Tongue (tissue), 2 donors: ENCODE measurements around a stretch of chr5.

DNA sequence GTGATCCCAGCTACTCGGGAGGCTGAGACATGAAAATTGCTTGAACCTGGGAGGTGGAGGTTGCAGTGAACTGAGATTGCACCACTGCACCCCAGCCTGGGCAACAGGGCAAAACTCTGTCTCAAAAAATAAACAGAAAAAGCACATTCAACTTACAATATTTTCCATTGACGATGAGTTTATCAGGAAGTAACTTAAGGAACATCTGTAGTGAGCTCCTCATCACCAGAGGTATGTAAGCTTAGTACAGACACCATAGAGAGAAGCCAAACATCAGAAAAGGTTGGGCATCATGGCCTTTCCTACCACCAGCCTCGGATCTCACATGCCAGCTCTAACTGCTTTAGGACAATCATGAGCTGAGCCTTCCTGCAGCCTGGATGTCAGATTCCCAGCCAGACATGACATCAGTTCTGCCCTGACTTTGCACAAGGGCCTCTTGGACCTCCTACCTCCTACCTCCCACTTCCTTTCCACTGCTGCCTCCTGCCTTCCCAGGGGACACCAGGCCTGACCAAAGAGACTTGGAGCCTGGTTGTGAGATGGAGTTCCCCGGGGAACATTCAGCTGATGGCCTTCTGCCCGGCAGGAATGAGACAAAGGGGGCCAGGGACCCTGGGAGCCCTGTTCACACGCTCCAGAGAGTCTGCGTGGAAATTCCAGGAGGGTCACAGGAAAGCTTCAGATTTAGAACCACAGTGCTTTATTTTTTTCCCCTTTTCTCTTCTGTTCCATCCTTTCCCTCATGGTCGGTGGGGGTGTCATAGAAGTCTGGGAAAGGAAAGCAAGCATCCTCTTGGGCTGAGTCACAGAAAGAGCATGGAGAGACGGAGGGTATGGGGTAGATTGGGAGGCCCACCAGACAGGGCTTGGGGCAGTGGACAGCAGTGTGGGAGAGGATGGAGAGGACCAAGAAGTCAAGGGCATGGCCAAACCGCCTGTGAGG, 35.3 kb upstream of the IL17B start:
- RAMPAGE, long total RNA = no peak

GRCh38 chr5:149430165-149431221, 51.4 kb upstream of the IL17B start:
- RAMPAGE, long total RNA = no peak

DNA sequence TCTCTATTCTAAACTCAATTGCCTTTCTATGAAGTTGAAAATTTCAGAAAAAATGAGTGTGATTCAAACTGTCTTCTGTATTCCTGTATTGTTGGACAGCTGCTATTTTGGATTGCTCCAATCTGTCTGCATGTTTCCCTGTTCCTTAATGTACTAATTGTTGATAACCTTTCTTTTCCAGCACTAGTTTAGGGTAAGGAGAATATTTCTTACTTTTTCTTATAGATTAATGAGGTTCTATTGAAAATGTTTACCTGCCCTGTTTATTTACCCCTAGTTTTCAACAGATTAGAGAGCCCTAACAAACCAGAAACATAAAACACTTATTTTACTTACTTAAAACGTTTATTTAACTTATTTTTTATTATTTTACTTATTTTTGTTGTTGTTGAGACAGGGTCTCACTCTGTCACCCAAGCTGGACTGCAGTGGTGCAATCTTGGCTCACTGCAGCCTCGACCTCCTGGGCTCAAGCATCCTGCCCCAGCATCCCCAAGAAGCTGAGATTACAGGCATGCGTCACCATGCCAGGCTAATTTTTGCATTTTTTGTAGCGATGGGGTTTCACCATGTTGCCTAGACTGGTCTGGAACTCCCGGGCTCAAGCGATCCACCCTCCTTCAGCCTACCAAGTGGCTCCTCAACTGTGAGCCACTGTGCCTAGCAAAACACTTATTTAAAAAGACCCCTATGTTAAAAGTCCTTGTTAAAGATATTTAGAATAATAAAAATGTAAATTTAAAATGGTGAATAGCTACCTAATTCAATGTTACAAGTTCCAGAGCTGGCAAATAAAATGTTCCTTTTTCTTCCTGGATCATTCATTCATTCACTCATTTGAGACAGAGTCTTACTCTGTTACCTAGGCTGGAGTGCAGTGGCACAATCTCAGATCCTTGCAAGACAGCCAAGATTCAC, 42.4 kb downstream of the CSNK1A1 start:
- RAMPAGE, long total RNA = no peak

GRCh38 chr5:149543151-149543634, 8.0 kb downstream of the CSNK1A1 start:
- RAMPAGE, long total RNA = no peak

DNA sequence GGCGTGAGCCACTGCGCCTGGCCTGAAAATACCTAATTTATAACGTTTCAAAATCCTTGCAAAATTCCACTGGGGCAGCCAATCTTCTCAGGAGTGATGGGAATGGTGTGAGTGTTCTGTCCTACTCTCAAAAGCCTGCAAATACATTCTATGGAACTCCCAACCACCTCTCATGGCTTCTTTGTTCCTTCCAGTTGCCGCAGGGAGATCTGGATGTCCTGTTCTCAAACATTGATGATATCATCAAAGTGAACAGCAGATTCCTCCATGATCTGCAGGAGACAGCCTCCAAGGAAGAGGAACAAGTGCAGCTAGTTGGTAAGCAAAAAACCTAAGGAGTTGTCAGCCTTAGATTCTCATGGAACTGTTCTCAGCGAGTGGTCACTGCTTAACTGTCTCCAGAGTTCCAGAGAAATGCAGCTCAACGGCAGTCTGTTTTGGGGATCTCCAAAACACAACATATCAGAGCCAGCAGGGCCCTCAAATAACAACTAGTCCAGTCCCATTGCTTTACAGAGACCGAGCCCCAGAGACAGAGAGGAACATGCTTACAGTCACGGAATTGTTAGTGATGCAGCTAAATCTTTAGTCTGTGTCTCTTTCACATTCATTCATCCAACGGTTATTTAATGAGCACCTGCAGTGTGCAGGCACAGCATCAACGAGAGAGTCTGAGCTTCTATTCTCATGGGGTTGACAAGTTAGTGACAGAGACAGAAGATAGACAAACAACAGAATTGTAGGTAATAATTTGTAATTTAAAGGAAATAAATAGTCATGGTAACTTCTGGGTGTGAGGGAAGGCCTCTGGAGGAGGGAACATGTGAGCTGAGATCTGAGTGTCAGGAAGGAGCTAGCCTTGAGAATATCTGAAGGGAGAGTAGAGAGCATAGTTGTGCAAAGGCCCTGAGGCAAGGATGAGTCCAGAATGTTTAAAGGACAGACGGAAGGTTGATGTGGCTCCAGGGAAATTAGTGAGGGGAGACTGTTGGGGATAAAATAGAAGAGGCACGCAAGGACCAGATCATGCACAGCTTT, 19.9 kb downstream of the ARHGEF37 start:
- RAMPAGE, long total RNA = no peak

DNA sequence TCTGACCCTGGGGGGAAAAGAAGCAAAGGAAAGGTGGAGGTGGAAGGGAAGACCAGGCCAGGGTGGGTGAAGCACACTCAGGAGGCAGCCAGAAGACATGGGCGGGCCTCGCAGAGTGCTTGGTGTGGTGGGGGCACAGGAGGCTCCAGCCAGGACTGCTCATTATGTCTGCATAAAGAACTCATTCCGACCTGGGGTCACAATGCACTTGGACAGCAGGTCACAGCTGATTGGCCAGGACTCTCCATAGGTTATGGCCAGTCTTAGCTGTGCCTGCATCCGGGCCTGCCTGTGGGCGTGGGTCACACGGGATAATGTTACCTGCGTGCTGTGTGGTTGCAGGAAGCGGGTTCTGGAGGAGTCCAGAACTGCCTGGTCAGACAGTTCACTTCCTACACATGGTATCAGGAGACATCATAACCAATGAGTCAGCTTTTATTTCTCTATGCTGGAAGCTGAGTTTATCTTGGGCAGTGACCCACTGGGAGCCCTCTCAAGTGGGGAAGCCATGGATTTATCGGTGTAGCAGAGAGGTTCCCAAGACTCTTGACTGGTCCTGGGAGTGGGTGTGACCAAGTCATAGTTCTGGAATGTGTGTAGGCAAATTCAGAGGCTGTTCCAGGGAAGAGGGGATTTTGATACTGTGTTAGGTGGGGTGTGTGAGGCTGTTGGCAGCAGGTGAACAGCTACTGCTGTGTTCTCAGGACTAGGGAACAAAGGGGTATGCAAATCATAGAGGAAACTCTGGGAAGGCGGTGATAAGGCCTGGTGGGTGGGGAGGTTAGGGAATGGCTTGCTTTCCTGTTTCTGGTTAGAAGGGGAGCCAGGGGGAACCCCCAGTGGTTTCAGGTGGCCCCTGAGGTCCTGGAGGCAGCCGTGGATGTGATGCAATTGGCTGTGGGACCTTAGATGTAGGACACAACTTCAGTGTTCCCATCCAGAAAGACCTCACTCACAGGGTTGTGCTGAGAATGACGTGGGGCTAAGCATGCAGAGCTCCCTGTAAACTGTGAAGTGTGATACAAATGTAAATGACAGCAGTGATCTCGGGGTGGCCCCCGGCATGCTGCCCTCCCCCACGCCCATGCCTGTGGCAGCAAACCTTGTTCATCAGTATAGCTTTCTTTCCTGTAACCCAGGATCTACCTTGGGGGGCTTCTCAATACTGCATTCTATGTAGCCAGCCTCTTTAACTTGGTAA, 51.3 kb downstream of the ARHGEF37 start:
- RAMPAGE, long total RNA = no peak

- RAMPAGE, long total RNA = no peak
Observed at GRCh38 chr5:149637898-149638126, 56.5 kb downstream of the ARHGEF37 start.

- RAMPAGE, long total RNA = no peak
Observed at GRCh38 chr5:149773374-149774145, 43.5 kb downstream of the PPARGC1B start.

DNA sequence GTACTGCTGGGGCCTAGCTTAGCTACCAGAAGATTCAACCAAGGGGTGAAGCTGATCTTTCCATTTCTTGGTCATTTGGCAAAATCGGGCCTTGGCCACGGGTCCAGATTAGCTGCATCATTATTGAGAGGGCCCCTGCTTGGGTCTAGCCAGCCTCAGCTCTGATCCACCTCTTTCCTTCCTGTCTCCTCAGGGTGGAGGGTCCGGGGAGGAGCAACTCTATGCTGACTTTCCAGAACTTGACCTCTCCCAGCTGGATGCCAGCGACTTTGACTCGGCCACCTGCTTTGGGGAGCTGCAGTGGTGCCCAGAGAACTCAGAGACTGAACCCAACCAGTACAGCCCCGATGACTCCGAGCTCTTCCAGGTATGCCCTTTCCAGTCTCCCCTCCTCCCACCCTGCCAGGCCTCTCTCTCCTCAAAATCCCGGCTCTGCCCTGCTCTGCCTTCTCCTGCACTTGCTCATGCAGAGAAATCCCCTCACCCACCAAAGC, 90.2 kb downstream of the PPARGC1B start:
- RAMPAGE, long total RNA = no peak

- RAMPAGE, long total RNA = no peak
Observed at GRCh38 chr5:149833016-149833896, 103.1 kb downstream of the PPARGC1B start.

- RAMPAGE, long total RNA = no peak
Observed at GRCh38 chr5:149887428-149888280, 56.9 kb downstream of the PDE6A start.

DNA sequence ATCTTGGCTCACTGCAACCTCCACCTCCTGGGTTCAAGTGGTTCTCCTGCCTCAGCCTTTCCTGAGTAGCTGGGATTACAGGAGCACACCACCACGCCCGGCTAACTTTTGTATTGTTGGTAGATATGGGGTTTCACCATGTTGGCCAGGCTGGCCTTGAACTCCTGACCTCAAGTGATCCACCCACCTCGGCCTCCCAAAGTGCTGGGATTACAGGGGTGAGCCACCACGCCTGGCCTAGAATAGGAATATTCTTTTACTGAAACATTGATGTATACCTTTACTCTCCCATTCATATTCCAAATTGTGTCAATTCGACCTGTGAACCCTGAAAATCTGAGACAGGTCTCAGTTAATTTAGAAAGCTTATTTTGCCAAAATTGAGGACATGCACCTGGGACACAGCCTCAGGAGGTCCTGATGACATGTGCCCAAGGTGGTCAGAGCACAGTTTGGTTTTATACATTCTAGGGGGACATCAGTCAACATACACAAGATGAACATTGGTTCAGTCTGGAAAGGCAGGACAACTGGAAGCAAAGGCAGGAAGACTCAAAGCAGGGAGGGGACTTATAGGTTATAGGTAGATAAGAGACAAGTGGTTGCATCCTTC, 27.2 kb downstream of the HMGXB3 start:
- RAMPAGE, long total RNA = no peak

DNA sequence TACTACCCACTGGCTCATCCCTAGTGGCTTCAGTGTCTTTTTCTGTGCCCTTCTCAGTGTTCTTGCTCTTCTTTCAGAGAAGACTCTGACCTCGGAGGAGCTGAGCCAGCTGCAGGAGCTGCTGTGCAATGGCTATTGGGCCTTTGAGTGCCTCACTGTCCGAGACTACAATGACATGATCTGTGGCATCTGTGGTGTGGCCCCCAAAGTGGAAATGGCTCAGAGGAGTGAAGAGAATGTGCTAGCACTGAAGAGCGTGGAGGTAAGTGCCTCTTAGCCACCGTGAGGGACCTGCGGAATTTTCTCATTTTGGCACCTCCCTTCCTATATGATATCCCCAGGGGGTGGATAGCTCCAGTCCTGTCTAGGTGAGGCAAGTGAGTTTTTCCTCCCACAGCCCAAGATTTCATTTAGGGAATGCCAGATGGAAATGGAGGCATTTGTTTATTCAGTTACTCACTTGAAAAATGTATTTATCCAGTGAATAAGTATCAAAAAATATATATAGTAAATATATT, 41.2 kb downstream of the HMGXB3 start:
- RAMPAGE, long total RNA = no peak

- RAMPAGE, long total RNA = no peak
Observed at GRCh38 chr5:150152362-150153039, 3.1 kb downstream of the PDGFRB start.

- RAMPAGE, long total RNA = no peak
Observed at GRCh38 chr5:150161184-150161474, 5.4 kb upstream of the CDX1 start.

GRCh38 chr5:150180147-150180547, 9.7 kb upstream of the SLC6A7 start:
- RAMPAGE, long total RNA = no peak

DNA sequence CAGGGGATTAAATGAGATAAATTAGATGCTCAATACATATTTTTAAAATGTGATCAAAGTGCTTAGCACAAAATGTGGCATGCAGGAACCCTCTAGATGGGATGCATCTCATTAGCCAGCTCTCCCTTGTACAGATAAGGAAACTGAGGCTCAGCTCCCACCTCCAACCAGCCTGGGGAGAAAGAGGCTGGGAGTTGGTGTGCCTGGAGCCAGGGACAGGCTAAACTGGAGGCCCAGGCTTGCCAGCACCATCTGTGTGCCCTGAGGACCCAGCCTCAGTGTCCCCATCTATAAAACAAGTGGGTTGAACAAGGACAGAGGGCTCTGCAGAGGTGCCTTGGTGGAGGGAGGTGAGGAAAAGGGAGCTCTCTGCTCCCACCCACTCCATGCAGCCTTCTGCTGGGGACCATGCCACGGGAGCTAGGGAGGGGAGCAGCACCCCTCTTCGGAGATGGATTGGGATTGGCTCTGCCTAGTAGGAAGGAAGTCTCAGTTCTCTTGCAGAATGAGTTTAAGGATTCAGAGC, 25.6 kb downstream of the SLC6A7 start:
- RAMPAGE, long total RNA = no peak

DNA sequence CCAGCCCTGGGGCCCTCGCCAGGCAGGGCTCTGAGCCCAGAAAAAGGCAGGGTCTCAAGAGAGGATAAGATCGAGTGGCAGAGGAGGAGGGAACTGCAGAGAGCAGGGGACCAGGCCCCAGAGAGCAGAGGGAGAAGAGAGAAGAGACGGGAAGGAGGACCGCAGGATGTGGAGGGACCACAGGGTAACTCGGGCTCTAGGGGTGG, 45.3 kb downstream of the CAMK2A start:
- RAMPAGE, long total RNA = no peak

- RAMPAGE, long total RNA = no peak
Observed at GRCh38 chr5:150263674-150264347, 25.8 kb downstream of the CAMK2A start.

DNA sequence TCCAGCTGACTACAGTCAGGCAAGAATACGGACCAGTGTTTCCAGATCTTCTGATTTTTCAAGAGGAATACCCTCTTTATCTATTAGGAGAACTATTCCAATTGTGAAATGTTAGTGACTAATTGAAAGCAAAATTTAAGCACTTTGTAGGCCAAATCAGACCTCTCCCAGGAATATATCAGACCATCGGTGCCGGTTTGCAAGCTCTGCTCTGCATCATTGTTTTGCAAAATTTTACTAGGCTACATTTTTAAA, 965 bp upstream of the ARSI start:
- RAMPAGE, long total RNA = no peak